Body of pancreas (tissue), 2 donors: ENCODE measurements around the genes KLRC1, TAS2R7 and TAS2R43.

GRCh38 chr12:9293982-9294654, 85.9 kb upstream of the PZP start:
- PRO-cap: no peak
- RAMPAGE, long total RNA, 2 experiments: no peak in any of the 2 experiments

- PRO-cap: no peak
- RAMPAGE, long total RNA, 2 experiments: no peak in any of the 2 experiments
Measured at GRCh38 chr12:9567106-9567640, 40.5 kb downstream of the KLRB1 start.

GRCh38 chr12:9643056-9643286, 26.5 kb upstream of the CLEC2D start:
- PRO-cap: no peak
- RAMPAGE, long total RNA, 2 experiments: no peak in any of the 2 experiments

- PRO-cap: no peak
- RAMPAGE, long total RNA, 2 experiments: no peak in any of the 2 experiments
Measured at GRCh38 chr12:9651251-9652028, 18.1 kb upstream of the CLEC2D start.

GRCh38 chr12:9776552-9777123, 15.9 kb upstream of the CD69 start:
- PRO-cap: no peak
- RAMPAGE, long total RNA, 2 experiments: no peak in any of the 2 experiments

DNA sequence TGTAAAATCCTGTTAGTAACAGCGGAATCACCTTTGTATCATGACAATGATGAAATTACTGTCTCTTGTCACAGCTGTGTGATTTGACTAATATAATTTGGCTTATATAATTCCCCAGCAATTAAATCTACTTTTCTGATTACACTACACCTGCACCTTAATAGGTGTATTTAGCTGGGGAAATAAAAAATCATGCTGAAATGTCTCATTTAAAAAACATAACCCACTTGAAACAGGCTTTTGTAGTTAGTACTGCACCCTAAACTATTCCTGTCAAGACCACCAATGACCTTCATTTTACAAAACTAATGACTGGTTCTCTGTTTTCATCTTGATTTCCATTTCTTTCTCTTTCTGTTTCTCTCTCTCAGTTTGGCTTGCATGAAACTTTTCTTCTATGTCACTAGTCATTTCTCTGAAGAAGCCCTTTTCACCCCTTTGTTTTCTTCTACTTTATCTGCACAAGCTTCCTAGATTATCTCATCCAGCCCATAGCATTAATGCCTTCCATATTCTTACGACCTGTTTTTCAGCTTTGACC, 32.9 kb upstream of the KLRF1 start:
- PRO-cap: no peak
- RAMPAGE, long total RNA, 2 experiments: no peak in any of the 2 experiments

DNA sequence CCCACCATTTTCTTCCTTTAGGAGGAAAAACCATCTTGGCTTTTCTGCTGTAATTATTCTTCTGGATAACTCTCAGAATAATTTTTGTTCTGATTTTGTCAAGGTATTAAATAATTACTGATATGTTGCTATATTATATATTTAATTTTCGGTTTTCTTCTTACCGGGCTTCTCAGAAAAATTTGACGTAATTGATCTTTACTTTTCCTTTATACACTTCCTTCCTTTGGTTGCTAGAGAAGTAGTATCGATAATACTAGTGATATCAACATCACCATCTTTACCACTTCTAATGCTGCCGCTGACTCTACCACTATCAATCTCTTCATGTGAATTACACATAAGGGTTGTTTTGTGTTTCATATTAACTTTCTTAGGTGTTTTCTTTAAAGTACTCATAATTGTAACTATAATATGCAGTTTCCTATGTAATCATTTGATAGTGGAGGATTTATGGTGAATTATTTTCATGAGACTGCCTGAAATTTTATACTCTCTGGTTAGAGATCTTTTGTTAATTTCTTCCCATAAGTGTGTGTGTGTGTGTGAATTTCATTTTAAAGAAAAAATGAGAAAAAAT, 30.9 kb upstream of the KLRF1 start:
- PRO-cap: no peak
- RAMPAGE, long total RNA, 2 experiments: no peak in any of the 2 experiments

GRCh38 chr12:9910752-9911106, 21.4 kb downstream of the CLEC2A start:
- PRO-cap: no peak
- RAMPAGE, long total RNA, 2 experiments: no peak in any of the 2 experiments

- PRO-cap: unidirectional peak, minus-strand start at chr12:10214758
- RAMPAGE, long total RNA, 2 experiments: no peak in any of the 2 experiments
Measured at GRCh38 chr12:10214545-10215462, 2.1 kb downstream of the GABARAPL1 start.

GRCh38 chr12:10243900-10244379, 31.3 kb downstream of the GABARAPL1 start:
- PRO-cap: no peak
- RAMPAGE, long total RNA, 2 experiments: no peak in any of the 2 experiments

DNA sequence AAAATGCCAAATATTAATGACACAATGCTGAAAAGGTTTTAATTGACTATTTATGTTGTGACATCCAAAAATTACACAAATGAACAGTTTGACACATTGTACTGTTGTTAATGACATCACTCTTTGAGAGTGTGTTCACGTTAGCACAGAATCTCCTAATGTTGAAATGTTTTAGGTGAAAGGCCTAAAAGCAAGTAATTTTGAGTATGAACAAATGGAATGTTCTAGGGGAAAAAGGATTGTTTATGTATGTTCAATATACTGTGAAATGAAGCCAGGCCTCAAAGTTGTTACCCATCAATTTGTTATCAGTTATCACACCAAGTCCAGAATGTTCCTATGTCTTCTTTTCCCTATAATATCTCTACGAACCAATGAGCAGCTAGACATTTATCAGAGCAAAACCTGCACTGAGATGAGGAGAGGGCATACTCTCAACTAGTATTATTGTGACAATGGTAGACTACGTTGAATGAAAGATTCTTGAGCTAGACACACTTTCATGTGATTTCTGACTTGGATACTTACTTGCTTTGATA, 796 bp downstream of the KLRD1 start:
- PRO-cap: no peak
- RAMPAGE, long total RNA, 2 experiments: no peak in any of the 2 experiments

GRCh38 chr12:10452939-10453583, at the start of gene KLRC1:
TSS of gene KLRC1 (minus strand) at chr12:10453377.
- PRO-cap: no peak
- RAMPAGE, long total RNA, 2 experiments: start-site peak on the minus strand in 1 of 2 experiments, at chr12:10453355-10453377 at its widest, 9 reads per replicate

DNA sequence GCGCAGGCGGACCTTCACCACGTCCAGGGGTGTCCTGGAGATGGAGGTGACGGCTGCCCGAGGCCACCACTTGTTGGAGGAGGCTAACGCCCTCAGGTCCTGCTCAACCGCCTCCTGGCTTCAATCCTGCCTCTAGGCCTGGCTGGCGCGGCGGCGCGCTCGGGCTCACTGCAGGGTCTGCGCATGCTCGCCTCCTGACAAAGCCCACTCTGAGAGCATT, 45.8 kb downstream of the EIF2S3B start:
- PRO-cap: no peak
- RAMPAGE, long total RNA, 2 experiments: no peak in any of the 2 experiments

DNA sequence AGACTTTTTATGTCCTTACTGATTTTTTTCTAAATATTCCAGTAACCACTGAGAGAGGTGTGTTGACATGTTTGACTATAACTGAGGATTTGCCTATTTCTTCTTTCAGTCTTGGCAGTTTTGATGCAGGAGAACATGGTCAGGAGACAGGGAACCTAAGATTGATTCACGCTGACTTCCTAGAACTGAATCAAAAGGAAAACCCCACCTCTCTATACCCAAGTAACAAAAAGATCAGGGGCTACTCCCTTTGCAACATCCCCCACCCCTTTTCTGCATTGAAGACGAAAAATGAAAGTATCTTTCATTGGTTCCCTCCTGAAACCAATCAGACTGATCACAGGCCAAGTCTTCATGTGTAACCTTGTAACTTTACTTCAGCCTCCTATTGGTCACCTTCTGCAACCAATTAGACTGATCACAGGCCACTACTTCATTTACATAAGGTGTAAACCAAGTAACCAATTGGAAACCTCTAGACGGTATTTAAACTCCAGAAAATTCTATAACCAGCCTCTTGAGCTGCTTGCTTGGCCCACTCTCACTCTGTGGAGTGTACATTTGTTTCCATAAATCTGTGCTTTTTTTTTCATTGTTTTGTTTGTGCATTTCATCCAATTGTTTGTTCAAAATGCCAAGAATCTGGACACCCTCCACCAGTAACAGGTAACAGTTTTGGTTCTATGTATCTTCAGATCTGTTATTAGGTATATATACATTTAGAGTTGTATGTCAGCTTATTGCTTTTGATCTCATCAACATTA, 47.3 kb downstream of the EIF2S3B start:
- PRO-cap: no peak
- RAMPAGE, long total RNA, 2 experiments: no peak in any of the 2 experiments

GRCh38 chr12:10712204-10713555, 10.4 kb downstream of the YBX3 start:
- PRO-cap: no peak
- RAMPAGE, long total RNA, 2 experiments: no peak in any of the 2 experiments

GRCh38 chr12:10802412-10802790, at the start of gene TAS2R7:
TSS of gene TAS2R7 (minus strand) at chr12:10802627.
- PRO-cap: no peak
- RAMPAGE, long total RNA, 2 experiments: no peak in any of the 2 experiments

DNA sequence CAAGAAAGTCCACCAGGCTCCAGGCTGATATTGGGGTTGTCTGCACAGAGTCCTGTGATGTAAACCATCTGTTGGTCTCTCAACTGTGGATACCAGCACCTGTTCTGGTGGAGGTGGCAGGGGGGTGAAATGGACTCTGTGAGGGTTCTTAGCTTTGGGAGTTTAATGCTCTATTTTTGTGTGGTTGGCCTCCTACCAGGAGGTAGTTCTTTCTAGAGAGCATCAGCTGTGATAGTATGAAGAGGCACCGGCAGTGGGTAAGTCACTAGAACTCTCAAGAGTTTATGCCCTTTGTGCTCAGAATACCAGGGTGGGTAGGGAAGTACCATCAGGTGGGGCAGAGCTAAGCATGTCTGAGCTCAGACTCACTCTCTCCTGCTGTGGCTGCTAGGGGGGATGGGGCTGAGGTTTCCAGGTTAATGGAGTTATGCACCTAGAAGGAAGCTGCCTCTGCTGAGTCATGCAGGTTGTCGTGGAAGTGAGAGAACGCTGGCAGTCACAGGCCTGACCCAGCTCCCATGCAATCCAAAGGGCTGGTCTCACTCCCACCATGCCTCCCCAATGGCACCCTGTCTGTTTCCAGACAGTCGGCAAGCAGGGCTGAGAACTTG, 3.0 kb upstream of the TAS2R14 start:
- PRO-cap: no peak
- RAMPAGE, long total RNA, 2 experiments: no peak in any of the 2 experiments

GRCh38 chr12:11070518-11071434, 8.7 kb upstream of the TAS2R46 start:
- PRO-cap: no peak
- RAMPAGE, long total RNA, 2 experiments: no peak in any of the 2 experiments

DNA sequence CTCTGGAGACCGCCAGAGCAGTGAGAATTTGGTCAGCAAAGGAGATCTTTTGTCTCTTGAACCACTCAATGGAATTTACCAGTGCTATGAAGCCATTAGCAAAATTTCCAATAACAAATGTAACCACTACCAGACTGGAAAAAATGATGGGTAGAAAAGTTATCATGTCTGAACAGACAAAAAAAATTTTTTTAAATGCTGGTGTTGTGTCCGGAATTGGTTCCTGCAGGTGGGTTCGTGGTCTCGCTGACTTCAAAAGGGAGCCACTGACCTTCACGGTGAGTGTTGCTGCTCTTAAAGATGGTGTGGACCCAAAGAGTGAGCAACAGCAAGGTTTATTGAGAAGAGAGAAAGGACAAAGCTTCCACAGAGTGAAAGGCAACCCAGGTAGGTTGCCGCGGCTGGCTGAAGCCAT, at the start of gene TAS2R43:
TSS of gene TAS2R43 (minus strand) at position 250 of the 415 bp plus-strand sequence.
- PRO-cap: no peak
- RAMPAGE, long total RNA, 2 experiments: no peak in any of the 2 experiments

DNA sequence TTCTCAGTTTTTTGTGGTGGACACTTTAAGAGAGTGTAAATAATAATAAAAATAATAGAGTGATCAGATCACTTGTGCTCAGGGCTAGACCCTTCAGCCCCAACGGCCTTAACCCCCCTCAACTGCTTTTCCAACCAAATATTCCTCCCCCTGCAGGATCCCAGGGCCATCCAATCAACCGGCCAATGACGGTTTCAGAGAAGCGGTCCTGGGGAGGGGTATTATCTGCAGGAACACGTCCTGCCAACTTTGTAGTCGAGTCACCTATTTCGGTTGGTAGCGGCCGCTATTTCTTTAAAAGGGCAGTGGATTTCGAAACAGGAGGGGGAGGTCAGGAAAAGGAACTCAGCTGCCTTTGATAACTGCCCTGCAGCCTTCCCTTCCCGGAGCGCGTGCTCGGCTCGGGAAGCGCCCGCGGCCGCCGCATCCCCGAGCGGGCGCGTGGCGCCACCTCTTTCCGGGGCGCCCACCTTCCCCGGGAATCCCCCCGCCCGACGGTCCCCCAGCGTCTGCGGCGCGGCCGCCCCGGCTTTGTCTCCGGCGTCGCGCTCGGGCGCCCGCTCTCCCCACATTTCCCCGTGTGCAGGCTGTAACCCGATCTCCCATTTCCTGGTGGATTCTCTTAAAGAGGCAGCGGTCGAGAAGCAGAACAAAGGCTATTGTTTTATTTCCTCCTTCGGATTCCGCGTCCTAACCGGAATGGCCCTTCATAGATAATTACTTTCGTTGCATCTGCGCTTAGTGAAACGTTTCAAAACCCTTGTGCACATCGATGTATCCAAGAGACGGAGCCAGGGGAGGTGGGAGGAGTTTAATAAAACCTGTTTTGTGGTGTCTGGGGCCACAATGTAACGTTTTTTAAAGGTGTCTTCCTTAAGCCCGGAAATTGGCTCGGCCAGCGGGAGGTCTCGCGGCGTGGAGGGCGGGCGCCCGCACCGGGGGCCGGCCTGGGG, 662 bp upstream of the ETV6 start:
- PRO-cap: bidirectional peak, plus-strand start at position 625 of the sequence, minus-strand start at position 574 of the sequence
- RAMPAGE, long total RNA, 2 experiments: no peak in any of the 2 experiments